ENCODE data around the genes DDO and GTF3C6.

GRCh38 chr6:109440151-109440274 lies 415 bp downstream of the PPIL6 start:
- PRO-cap: bidirectional peak, plus-strand start at chr6:109440301, minus-strand start at chr6:109440178

- PRO-cap: no peak
Observed at GRCh38 chr6:109456148-109456561, 583 bp upstream of the MICAL1 start.

- PRO-cap: unidirectional peak, minus-strand start at chr6:109457186; unidirectional peak, minus-strand start at chr6:109457277
Observed at GRCh38 chr6:109456562-109457798, 1.4 kb upstream of the MICAL1 start.

GRCh38 chr6:109877623-109878277 lies 100.4 kb upstream of the GPR6 start:
- PRO-cap: no peak

DNA sequence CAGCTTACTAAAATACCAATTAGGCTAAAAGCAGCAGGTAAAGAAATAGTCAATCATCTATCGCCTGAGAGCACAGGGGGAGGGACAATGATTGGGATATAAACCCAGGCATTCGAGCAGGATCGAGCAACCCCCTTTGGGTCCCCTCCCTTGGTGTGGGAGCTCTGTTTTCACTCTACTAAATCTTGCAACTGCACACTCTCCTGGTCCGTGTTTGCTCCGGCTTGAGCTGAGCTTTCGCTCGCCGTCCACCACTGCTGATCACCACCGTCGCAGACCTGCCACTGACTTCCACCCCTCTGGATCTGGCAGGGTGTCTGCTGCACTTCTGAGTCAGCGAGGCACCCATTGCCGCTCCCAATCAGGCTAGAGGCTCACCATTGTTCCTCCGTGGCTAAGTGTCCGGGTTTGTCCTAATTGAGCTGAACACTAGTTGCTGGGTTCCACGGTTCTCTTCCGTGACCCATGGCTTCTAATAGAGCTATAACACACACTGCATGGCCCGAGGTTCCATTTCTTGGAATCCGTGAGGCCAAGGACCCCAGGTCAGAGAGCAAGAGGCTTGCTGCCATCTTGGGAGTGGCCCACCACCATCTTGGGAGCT lies 98.7 kb upstream of the GPR6 start:
- PRO-cap: no peak

- PRO-cap: no peak
Observed at GRCh38 chr6:110355171-110355433, 3.0 kb downstream of the METTL24 start.

- PRO-cap: no peak
Observed at GRCh38 chr6:110414917-110416253, at the start of gene DDO. TSS of gene DDO (minus strand) at chr6:110415575.

- PRO-cap: no peak
Observed at GRCh38 chr6:110536948-110537755, 60.7 kb upstream of the SLC22A16 start.

- PRO-cap: no peak
Observed at GRCh38 chr6:110554743-110555565, 78.5 kb upstream of the SLC22A16 start.

GRCh38 chr6:110682515-110682762 lies 132.8 kb downstream of the CDK19 start:
- PRO-cap: no peak

- PRO-cap: no peak
Observed at GRCh38 chr6:110814161-110814280, 1.2 kb downstream of the CDK19 start.

DNA sequence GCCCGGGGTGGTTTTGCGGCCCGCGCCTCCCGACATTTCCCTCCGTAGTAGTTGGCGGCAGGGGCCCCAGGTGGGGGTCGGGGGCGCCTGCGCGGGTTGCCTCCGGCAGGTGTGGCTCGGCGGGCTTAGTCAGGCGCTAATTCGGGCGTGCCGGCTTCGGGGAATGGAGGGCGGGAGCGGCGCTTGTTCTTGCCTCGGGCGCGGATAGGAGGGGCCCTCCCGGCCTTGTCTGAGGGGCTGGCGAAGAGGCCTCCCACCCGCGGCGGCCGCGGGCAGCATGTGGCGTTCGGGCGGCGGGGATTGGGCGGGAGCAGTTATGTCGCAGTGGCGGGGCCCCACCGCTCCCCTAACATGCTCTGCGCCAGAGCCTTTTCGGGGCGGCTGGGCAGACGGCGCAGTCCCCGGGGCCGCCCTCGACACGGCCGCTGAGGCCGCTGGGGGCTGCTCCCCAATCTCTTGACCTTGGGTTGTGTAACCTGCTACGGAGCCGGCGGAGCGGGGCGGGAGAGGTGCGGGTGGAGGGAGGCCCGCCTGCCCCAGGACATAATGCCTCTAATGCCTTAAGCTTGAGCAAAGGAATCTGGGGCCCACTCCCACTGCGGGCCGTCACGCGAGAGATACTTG lies 1.0 kb downstream of the AMD1 start:
- PRO-cap: bidirectional peak, plus-strand start at position 154 of the sequence, minus-strand start outside the sequence; bidirectional peak, plus-strand start at position 364 of the sequence, minus-strand start at position 206 of the sequence

DNA sequence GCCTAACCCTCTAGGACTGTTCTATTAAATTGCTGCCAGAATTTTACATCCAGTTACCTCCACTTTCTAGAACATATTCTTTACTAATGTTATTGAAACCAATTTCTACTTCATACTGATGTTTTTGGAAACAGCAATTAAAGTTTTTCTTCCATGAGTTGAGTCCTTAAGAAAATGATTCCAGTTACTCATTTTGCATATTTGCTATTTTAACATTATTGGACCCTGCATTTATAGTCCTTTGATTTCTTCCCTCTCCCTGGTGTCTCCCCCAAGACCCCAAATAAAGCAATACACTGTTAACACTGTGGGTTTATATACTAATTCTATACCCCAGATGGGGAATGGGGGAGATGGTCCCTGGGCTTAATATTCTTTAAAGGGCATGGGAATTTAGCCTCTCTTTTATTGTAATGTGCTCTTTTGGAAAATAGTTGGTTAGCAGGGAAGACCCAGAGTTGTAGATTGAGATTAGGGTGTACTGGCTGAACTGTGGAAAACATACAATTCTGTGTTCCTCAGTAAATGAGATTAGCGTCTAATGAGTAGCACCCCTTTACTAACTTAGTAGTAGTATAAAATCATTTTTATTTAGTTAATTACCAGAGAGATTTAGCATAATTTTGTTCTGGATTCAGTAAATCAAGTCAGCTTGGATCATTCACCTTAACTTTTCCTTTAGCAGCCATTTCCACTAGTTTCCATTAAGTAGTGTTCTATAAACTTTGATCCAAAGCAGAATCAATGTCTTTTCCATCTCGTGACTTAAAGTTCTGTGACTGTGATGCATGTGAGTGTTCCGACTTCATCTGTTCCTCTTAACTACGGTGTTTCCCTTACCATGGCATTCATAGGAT lies 19.7 kb downstream of the AMD1 start:
- PRO-cap: no peak

GRCh38 chr6:110894870-110895614 lies 20.5 kb downstream of the AMD1 start:
- PRO-cap: no peak

GRCh38 chr6:110925802-110926001 lies 32.8 kb upstream of the GTF3C6 start:
- PRO-cap: no peak

DNA sequence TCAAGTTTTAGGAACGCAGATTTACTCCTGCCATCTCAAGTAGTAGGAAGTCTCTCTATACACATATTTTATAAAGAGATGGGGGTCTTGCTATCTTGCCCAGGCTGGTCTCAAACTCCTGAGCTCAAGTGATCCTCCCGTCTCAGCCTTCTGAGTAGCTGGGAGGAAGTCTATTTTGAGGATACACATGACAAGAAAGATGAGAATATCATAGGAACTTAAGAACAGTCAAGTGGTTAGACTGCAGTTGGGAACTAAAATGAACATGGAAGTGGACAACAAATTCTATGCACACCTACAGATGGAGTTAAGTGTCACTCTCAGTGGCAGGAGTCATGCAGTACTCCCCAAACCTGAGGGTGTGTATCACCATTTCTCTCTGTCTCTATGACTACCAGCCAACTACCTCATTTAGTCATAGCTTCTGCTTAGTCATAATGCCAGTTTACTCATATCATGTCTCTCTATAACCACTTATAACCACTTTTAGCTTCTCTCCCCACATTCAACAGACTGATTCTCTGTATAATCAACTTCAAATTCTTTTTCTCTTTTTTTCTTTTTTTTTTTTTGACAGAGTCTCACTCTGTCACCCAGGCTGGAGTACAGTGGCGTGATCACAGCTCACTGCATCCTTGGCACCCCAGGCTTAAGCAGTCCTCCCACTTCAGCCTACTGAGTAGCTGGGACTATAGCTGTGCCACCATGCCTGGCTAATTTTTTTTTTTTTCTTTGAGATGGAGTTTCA lies 13.9 kb upstream of the GTF3C6 start:
- PRO-cap: no peak

- PRO-cap: bidirectional peak, plus-strand start at chr6:110958747, minus-strand start at chr6:110958593; bidirectional peak, plus-strand start at chr6:110958928, minus-strand start at chr6:110958951
Observed at GRCh38 chr6:110958313-110959379, at the start of gene GTF3C6. TSS of gene GTF3C6 (plus strand) at chr6:110958706.

DNA sequence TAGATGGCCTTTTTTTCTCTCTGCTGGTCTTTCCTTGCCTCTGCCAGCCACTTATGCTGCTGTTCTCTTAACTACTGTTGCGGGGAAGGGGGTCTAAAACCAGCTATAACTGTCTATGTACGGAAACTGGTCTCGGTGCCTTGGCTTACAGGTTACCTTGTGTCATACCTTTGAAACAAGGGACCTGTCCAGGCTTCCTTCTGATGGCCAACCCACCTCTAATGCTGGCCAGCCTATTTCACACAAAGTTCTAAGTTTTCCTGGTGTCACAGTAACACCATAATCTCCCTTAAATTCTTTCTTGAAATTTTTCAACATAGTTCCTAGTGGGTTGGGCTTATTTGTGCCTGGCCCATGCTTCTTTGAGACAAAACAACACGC lies 30.0 kb downstream of the MFSD4B start:
- PRO-cap: no peak

DNA sequence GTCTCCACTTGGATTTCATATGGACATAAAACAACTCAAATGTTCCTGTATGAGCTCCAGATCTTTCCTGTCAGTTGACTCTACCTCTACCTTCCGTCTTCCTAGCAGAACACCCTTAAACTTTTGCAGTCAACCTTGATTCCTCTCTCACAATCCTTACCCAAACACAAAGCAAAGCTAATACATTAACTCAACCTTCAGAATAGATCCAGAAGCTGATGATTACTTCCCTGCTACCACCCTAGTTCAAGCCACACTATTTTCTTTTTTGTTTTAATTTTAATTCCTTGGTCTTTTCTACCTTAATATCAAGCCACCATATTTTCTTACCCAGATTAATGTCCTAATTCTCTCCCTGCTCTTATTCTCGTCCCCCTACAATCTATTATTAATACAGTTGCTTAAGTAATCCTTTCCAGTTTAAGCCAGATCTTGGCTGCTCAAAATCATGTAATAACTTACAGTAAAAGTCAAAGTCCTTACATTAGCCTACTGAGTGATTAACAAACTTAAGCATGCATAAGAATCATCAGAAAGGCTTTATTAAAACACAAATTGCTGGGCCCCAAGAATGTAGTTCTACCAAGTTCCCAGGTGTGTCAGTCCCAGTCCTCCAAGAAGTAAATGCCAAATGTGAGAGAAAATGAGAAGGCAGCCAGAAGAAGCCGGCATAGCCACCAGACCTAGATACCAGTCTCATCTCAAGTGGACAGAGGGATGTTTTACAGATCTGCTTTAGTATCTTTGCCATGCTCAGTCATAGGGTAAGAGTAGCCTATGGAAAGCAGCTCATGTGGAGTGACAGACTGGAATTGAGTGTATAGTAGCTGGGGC lies 68.2 kb downstream of the REV3L start:
- PRO-cap: no peak

- PRO-cap: no peak
Observed at GRCh38 chr6:111417173-111417694, 65.8 kb downstream of the REV3L start.